Metastatic Pancreatic Carcinoma in the Ovary (tissue), 1 donor: Measurements from ENCODE around the gene ABHD3.

DNA sequence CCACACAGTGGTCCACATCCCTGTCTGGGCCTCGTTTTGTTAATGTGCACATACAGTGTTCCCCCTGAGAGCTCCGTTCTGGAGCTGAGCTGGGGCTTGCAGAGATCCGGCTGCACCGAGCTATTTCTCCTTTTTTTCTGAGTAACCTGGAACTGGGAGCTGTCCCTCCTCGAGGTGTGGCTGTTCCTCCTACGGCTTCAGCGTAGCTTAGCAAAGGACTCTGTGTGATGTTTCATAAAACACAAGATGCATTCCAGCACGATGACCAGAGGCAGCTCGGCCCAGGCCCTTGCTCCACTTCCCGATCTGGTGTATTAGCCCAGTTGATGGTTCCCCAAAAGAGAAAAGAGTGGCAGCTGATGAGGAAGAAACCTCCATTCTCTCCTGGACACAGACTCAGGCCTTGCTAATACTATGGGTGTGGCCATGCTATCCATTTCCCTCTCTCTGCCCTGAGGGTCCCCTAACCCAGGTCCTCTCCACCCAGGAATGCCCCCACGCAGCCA lies 103.0 kb downstream of the FAM210A start:
- PRO-cap, result no peak

DNA sequence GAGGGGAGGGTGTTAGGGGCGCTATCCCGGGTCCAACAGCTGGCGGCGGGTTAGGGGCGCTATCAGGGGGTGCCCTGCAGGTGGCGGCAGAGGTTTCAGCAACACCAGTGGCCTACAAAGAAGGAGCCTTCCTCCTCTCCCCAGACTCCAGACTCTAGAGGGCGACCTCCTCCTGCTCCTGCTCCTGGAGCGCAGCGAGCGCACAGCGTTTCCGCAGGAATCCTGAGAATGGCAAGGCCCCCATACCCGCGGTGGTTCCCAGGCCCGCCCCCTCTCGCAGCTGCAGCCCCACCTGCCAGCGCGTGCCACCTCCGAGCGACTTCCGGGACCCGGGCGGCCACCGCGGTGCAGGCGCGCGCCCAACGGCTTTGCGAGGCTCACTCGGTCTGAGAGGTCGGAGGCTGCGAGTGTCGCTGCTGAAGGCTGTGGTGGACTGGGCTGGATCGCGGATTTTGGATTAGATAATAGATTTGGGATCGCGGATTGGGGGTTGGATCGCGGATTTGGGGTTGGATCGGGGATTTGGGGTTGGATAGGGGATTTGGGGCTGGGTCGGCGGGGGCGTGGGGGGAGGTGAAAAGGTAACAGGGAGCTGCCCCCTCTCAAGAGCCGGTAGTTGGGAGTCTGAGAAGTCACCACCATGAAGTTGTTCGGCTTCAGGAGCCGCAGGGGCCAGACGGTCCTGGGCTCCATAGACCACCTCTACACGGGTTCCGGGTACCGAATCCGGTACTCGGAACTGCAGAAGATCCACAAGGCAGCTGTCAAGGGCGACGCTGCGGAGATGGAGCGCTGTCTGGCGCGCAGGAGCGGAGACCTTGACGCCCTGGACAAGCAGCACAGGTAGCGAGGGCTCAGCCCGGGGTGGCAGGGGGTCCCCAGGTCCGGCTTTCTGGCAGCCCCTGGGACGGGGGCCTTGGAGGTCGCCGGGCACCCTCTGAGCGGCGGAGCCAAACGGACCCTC lies 46.8 kb upstream of the ZNF519 start:
- PRO-cap, result unidirectional peak, plus-strand start at position 318 of the sequence

GRCh38 chr18:14688391-14688866 lies 59.5 kb upstream of the ANKRD30B start:
- PRO-cap, result no peak

- PRO-cap, result no peak
Observed at GRCh38 chr18:20984185-20984567, 127.4 kb downstream of the ROCK1 start.

DNA sequence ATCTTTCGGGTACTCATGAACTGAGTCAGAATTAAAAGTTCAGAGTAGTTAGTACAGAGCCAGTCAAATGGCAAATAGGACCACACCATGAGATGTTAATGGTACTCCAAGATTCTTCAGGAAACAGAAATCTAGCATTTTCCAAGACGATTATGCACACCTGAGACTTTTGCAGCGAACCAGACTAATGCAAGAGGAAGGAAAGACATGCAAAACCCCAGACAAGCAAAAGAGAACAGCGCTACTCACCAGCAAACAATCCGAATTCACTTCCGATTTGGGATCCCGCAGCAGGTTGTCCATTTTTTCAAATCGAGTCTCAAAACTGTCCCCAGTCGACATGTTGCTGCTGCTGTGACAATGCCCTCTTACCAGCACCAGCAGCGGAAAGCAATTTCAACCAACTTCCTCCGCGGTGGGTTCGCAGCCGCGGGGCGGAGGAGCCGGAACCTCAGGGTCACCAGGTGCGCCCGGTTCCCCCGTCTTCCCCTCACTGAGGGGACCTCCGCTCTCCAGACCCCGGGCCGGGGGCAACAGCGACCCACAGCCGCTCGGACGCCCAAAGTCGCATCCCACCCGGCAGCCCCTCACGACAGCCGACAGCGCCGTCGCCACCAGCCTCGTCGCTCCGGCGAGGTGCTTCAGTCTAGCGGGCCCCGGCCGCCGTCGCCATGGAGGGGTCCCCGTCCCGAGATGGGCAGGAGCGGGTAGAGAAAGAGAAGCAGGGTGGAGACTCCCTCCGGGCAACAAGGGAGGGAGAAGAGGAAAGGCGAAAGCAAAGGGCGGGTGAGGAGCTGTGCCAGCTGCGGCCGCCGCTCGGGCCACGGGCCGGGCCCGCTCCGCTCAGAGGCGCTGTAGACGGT lies 813 bp downstream of the ROCK1 start:
- PRO-cap, result bidirectional peak, plus-strand start at position 778 of the sequence, minus-strand start at position 625 of the sequence

DNA sequence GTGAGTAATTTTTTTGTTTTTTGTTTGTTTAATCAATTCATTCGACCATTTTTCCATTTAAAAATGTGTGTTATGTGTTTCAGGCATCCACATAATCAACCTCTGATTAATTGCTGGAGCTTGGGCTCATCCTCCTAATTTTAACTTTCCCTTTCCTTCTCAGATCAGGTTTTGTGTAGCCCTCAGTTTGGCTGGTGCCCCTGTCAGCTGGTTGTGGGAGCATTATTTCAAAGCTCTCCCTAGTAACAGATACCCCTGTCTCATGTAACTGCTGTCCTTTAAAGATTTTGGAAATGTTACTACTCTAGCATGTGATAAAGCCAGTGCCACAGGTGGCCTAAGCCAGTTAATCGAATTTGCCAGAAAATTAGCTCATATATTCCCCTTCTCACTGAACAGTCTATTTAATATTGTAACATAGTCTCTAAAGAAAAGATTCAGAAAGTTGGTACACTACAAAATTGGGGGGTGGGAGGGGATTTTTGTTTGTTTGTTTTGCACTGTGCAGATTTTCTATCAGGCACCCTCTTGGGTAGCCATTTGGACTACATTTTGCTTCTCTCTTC lies 150.6 kb downstream of the ESCO1 start:
- PRO-cap, result no peak

GRCh38 chr18:21450909-21451482 lies 149.5 kb downstream of the ESCO1 start:
- PRO-cap, result no peak

- PRO-cap, result no peak
Observed at GRCh38 chr18:21456822-21457456, 143.6 kb downstream of the ESCO1 start.

- PRO-cap, result no peak
Observed at GRCh38 chr18:21599407-21599901, 1.1 kb downstream of the ESCO1 start.

GRCh38 chr18:21682442-21683076 lies 22.0 kb downstream of the ABHD3 start:
- PRO-cap, result no peak

- PRO-cap, result unidirectional peak, minus-strand start at chr18:21704464; bidirectional peak, plus-strand start at chr18:21704916, minus-strand start at chr18:21704774
Observed at GRCh38 chr18:21704101-21704865, at the start of gene ABHD3. TSS of gene ABHD3 (minus strand) at chr18:21704774.

DNA sequence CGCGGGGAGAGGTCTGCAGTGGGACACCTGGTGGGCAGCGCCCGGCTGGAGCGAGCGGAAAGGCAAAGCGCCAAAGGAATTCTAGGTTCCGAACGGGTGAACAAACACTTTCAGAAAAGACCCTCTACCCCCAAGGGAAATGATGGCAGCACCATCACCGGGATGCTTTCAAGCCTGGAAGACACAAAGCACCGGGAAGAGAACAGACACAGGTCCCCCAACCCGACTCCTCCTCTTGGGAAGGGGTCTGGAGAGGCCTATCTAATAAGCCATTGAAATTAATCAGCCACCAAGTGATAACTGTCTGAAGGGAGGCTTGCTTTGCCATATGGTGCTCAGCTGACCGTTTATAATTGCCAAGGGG lies 1.3 kb downstream of the MIB1 start:
- PRO-cap, result no peak

DNA sequence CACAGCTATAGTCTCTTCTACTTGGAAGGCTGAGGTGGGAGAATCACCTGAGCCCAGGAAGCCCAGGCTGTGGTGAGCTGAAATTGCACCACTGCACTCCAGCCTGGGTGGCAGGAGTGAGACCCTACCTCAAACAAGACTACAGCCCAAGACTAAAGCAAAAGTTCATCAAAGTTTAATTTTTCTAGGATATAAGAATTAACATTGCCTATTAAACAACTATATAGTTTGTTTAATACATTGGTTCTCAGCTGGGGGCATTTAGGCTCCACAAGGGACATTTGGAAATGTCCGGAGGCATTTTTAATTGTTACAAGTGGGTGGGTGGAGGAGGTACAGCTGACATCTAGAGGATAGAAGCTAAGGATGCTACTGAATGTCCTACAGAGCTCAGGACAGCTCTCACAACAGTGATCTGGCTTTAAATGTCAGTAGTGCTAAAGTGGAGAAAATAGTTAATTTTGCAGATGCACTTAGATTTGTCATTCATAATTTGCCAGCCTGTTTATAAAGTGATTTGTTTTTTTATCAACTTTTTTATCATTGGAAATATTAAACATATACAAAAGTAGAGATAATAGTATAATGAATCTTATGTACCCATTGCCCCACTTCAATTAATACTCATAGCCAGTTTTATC lies 66.8 kb downstream of the MIB1 start:
- PRO-cap, result no peak

DNA sequence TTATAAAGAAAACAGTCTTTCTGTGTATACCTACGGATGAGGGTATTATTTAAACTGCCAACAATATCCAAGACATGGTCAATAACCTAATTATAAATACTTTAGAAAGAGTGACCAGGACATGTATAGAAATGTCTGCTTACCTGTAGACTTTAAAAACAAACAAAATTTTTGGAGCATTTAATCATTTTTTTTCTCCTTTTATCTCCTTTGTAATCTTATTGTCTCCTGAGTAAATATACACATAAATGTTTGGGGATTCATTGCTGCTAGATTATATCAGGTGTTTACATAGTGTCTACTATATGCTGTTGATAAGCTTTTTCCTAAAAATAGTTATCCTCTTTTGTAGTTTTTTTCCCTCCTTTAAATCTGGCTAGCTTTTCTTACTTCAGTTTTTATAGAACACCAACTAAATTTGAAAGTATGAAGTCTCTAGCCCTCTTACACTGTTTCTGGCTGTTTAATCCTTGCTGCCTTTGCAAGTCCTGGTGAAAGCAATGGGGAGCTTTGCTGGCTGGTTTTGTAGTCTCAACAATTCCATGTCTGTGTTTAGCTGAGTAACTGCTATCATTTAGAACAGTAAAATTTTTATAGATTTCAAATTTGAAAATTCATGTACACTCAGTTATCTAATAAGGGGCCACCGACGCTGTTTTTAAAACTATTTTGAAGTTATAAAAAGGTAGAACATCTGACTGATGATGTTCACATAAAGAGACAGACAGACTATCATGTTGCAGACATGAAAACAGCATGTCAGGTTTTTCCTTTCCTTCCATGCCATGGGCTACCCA lies 125.4 kb downstream of the MIB1 start:
- PRO-cap, result no peak

- PRO-cap, result no peak
Observed at GRCh38 chr18:21980593-21980982, 188.8 kb upstream of the GATA6 start.

DNA sequence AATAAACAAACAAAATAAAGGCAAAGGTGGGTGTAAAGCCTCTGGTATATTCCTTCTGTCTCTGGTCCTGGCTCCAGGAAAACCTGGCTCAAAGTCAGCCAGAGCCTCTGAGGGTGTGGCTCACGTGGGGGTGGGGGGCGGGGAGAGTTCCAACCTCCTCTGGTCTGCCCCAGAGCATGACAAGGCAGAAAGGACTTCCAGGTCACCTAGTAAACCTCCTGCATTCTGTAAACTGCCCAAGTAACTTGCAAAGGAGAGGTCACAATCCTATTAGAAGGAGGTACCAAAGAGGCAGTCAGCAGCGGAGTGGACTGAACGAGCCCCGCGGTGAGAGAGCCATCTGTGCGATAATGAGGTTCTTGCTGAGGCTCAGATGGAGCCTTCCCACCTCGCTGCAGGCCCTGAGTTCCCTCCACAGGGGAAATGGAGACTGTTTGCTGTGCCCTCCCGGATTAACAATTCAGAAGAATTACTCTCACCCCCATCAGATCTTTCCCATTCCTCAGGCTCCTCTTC lies 58.9 kb upstream of the GATA6 start:
- PRO-cap, result no peak

DNA sequence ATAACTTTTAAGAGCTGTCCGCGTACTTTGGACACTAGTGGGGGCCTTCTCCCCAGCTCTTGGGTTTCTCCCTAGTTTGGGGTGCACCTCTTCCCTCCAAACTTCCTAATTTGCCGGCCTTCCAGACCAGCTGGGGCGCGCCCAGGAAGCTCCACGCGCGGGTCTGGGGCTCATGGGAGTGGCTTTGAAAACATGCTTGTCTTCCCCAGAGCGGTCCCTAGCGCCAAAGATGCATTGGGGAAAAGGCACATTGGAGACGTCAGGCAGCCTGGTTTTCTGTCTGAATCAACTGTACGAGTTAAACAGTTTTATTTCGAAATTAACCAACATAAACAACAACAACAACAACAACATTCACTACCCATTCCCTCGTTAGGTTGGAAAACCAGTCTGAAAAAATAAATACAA lies 2.8 kb upstream of the GATA6 start:
- PRO-cap, result unidirectional peak, plus-strand start at position 226 of the sequence

GRCh38 chr18:22174889-22175201 lies 5.5 kb downstream of the GATA6 start:
- PRO-cap, result no peak

DNA sequence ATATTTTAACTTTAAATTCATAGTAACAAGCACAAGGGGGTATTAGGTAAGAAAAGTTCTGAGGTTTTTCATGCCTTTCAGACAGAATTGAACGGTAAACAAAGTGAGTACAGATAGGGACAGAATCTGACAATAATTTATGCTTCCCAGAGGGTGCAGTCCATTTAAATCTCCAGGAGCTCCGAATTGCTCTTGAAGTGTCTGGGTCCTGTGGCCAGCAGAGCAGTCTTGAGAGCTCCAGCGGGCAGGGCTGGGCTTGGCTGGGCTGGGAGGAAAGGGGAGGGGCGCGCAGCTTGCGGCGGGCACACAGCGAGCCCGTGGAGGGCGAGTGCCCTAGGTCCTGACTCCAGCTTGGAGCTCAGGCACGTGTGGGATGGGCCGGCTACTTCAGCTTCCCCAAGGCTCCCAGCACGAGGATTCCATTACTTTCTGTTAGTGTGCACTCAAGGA lies 93.7 kb downstream of the CTAGE1 start:
- PRO-cap, result no peak

DNA sequence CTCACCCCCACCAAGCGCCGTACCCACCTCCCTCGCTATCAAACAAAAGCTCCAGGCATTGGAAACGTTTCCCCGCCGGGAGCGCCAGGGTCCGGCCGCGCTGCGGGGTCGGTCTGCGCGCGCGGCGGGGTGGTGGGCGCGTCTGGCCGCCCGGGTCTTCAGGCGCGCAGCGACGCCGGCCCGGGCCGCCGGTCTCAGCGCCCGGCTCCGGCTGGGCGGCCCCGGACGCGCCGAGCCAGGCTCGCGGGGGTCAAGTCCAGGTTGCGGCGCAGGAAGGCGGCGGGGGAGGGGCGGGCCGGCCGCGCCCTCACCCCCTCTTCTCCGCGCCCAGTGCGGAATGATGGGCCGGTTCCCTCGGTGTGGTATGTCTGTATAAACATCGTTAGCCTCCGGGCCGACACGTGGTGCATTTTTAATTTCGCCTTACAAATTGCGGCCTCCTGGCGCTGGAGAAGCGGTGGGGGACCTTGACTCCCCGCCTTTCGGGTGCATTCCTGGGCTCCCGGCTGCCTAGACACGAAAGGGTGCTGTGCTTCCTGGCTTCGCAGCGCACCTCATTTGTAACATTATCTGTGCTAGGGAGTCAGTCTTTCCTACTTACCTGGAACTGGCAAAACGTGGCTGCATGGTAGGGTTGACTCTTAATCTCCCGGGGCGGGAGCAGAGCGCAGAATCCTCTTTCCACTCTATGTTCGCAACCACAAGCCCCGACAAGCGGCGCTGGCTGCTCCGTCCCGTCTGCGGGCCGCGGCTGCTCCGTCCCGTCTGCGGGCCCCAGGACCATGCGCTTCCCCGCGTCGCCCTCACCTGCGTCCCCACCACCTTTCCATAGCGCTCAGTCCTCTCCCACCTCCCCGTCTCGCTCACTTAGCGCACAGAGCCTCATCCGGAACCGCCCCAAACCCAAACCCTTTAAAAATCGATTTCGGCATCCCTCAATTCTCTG lies 69.0 kb downstream of the CTAGE1 start:
- PRO-cap, result no peak